ENCODE results near the genes CRTAM and OR8G1.

DNA sequence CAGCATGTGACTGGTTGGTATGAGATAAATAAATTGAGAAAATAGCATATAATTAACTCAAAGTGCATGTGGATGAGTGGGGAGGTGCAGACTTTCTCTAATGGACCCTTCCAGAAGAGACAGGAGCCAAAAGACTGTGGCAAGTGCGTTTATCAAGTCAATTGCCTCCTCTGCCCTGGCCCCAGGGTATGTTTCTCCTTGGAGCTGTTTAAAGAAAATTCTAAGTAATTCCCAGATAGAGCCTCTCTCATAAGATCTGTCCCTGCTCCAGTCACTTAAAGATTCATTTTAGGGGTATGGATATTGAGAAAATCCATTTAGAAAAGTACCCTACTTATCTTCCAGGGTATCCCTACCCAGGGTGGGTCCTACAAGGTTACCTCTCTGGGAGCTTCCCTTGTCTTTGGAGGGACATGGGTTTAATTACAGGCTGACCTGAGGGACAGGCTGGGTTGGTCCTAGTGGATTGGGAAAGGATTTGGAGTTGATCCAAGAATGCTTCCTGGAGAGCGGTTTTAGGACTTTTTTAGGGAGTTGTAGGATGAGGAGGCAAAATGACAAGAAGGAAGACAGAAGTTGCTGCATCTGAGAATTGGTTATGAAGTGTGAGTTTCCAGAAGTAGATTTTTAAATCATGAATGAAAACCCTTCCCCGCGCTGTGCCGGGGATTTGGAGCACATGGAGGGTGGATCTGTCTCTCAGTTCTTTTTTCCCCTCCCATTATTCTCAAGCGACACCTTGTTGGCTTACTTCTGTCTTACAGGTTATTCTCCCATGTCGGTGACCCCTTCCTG lies 61.8 kb upstream of the CRTAM start:
- PRO-cap, 3 experiments = no peak in any of the 3 experiments
- RAMPAGE, long total RNA = no peak

DNA sequence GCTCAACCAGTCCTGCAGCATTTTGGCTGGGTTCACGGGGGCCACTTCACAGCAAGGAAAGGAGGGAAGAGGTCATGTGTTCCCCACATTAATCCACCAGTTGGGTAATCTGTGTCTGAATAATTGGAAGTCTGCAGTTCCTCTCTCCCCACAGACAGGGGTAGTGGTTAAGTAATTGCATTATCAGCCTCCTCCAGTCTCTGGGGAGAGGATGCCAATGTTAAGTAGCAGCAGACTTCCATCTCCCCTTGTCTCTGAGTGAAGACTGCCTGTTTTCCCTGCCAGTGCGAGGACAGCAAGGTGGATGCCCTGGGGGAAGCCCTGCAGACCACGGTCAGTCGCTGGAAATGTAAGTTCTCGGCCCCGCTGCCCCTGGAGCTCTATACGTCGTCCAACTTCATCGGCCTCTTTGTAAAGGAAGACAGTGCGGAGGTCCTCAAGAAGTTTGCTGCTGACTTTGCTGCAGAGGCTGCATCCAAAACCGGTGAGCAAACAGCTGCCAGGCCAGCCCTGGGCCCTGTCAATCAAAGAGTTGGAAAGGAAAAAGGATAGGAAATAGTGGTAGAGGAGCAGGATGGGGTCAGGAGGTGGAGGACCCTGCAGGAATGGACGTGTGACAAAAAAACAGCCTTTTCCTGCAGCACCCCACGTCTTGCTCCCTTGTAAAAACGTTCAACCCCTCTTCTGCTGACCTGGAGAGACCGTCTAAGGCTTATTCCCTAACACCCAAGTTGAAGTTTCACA lies 58.9 kb upstream of the CRTAM start:
- PRO-cap, 3 experiments = no peak in any of the 3 experiments
- RAMPAGE, long total RNA = no peak

GRCh38 chr11:122789041-122789268 lies 49.3 kb upstream of the CRTAM start:
- PRO-cap, 3 experiments = no peak in any of the 3 experiments
- RAMPAGE, long total RNA = no peak

- PRO-cap, 3 experiments = no peak in any of the 3 experiments
- RAMPAGE, long total RNA = no peak
Measured at GRCh38 chr11:122838196-122838885, at the start of gene CRTAM. Gene CRTAM, plus strand, starts transcription at chr11:122838500.

DNA sequence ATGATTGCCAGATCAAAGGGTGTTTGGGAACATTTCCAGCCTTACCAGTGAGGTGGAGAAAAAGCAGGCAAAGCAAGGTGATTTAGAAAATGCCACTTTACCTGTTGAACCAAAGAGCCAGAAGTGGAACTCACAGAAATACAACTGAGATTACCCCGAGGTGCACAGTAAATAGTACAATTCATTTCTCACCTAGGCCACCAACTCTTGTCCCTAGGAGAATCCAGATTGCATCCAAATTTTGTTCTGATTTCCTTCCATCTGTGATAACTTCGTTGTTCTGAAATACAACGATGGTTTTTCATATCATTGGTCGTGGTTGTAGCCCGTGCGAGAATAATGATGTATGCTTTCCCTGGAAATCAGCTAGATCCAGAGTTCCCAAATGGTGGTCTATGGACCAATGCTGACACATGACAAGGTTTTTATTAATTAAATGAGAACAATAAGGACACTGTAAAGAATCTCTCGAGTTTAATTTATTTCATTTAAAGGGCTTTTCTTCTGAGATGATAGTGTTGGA lies 21.8 kb upstream of the BSX start:
- PRO-cap, 3 experiments = peak in 1 of 3 experiments; most common plus-strand start position 282 of the sequence (in 1)
- RAMPAGE, long total RNA = no peak

GRCh38 chr11:123062258-123063312 lies 649 bp upstream of the HSPA8 start:
- PRO-cap, 3 experiments = peak in 3 of 3 experiments; most common plus-strand start chr11:123062986 (in 3); most common minus-strand start chr11:123062992 (in 3)
- RAMPAGE, long total RNA = start-site peak on the plus strand at chr11:123062628-123062653, 16 and 14 reads in 2 replicates

GRCh38 chr11:123146756-123147226 lies 48.3 kb downstream of the CLMP start:
- PRO-cap, 3 experiments = no peak in any of the 3 experiments
- RAMPAGE, long total RNA = no peak

DNA sequence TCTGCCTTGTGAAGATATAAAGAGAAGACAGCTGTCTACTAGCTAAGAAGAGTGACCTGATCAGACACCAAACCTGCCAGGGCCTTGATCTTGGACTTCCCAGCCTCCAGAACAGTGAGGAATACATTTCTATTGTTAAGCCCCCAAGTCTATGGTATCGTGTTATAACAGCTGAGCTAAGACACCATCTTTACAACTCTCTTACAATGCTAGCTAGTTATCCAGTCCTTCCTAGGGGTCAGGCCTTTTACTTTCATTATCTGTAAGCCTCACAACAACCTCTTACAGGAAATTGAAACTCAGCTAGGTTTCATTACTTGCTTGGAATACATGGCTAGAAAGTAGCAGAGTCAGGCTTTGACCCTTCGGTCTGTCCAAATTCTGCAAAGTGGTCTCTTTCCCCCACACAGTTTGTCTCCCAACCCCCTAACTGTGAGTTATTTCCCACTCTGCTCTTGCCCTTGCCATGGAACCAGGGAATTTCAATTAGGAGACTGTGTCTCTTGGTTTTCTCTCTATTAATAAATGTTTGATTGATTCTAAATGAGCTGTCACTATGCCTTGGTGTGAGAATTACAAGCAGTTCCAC lies 38.3 kb upstream of the CLMP start:
- PRO-cap, 3 experiments = no peak in any of the 3 experiments
- RAMPAGE, long total RNA = no peak

- PRO-cap, 3 experiments = no peak in any of the 3 experiments
- RAMPAGE, long total RNA = no peak
Measured at GRCh38 chr11:123303823-123304304, 108.8 kb upstream of the CLMP start.

- PRO-cap, 3 experiments = peak in 3 of 3 experiments; most common plus-strand start chr11:123525626 (in 1); most common minus-strand start chr11:123525756 (in 1)
- RAMPAGE, long total RNA = no peak
Measured at GRCh38 chr11:123525464-123526096, 95.5 kb downstream of the GRAMD1B start.

GRCh38 chr11:123544456-123545190 lies 109.8 kb downstream of the SCN3B start:
- PRO-cap, 3 experiments = no peak in any of the 3 experiments
- RAMPAGE, long total RNA = no peak

GRCh38 chr11:123576865-123577902 lies 77.2 kb downstream of the SCN3B start:
- PRO-cap, 3 experiments = peak in 3 of 3 experiments; most common plus-strand start chr11:123577444 (in 3); most common minus-strand start chr11:123577356 (in 2)
- RAMPAGE, long total RNA = no peak

DNA sequence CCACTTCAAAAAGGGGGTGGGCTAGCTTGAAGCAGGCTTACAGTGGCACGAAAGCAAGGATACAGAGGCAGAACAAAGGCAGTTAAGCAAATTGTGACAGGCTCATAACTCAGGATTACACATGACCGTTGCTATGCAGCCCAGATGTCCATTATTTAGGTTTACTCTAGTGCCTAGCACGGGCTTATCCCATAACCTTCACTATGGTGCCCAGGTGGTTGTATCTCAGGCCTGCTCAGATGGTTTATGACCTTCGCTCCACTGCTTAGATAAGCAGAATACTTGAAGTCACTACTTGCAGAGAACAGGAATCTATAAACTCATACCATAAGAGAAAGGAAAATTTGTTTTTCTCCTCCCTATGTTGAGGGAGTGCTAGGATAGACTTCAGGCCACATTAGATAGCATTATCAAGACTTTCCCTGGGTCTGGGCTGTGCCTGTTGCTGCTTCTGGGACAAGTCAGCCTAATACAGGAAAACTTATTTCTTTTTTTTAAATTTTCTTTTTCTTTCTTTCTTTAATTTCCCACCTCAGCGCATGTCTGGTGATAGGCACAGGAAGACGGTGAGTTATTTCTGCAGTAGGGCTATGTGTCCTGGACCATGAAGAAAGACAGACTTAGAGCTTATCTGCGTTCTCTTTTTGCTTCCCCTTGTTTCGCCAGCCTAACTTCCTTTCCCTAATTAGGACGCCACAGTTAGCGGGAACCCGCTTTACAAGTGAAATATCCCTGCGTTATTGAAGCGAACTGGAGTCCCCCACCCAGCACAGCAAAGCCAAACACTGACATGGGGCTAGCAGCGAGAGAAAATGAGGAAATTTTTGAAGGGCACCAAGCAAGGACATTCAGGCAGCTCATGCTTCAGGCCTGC lies 8.8 kb downstream of the OR6M1 start:
- PRO-cap, 3 experiments = no peak in any of the 3 experiments
- RAMPAGE, long total RNA = no peak

DNA sequence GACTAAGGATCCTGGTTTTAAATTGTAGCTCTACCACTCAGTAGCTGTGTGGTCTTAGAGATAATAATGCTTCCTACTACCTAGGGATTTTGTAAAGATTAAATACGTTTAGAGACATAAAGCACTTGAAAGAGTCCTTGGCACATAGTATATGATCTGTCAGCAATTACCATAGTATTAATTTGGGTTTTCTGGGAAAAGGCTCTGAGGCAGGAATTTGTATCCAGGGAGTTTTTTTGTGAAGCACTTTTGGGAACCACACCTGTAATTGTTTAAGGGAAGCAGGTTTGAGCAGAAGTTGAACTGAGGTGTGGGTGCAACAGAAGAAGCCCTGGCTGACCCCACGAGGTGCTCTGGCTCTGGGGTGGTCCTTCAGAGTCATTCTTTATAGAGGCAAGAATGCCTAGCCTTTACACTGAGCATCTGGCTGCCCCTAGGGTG lies 1.1 kb upstream of the TMEM225 start:
- PRO-cap, 3 experiments = peak in 1 of 3 experiments; most common plus-strand start position 185 of the sequence (in 1)
- RAMPAGE, long total RNA = no peak

- PRO-cap, 3 experiments = peak in 1 of 3 experiments; most common plus-strand start chr11:124076306 (in 1)
- RAMPAGE, long total RNA = start-site peak on the plus strand at chr11:124076066-124076121, 16 and 14 reads in 2 replicates; start-site peak on the plus strand at chr11:124076301-124076335, 6 and 14 reads in 2 replicates
Measured at GRCh38 chr11:124075615-124076836, 34.9 kb upstream of the OR10G7 start.

DNA sequence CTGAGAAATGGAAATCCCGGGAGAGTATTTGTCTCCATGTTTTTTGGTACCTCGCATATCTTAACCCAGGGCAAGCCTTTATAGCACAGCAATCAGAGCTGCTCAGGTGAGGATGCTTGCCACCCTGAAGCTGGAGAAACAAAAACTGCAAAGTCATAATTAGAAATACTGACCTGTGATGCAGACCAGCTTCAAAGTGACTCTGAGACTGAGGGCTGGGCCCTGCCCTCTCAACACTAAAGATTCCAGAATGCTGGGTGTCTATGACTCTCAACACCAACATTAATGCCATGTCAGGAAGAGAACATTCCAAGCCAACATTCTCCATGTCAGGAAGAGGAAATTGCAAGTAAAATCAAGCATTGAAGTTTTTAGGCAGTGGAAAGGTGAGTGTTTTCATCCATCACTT lies at the start of gene OR8G1:
Gene OR8G1 (plus strand): TSS at position 117 of the 409 bp plus-strand sequence.
- PRO-cap, 3 experiments = no peak in any of the 3 experiments
- RAMPAGE, long total RNA = no peak

GRCh38 chr11:124536457-124537046 lies 6.9 kb downstream of the OR8B12 start:
- PRO-cap, 3 experiments = no peak in any of the 3 experiments
- RAMPAGE, long total RNA = no peak

- PRO-cap, 3 experiments = no peak in any of the 3 experiments
- RAMPAGE, long total RNA = no peak
Measured at GRCh38 chr11:124717721-124718736, 21.7 kb upstream of the NRGN start.

DNA sequence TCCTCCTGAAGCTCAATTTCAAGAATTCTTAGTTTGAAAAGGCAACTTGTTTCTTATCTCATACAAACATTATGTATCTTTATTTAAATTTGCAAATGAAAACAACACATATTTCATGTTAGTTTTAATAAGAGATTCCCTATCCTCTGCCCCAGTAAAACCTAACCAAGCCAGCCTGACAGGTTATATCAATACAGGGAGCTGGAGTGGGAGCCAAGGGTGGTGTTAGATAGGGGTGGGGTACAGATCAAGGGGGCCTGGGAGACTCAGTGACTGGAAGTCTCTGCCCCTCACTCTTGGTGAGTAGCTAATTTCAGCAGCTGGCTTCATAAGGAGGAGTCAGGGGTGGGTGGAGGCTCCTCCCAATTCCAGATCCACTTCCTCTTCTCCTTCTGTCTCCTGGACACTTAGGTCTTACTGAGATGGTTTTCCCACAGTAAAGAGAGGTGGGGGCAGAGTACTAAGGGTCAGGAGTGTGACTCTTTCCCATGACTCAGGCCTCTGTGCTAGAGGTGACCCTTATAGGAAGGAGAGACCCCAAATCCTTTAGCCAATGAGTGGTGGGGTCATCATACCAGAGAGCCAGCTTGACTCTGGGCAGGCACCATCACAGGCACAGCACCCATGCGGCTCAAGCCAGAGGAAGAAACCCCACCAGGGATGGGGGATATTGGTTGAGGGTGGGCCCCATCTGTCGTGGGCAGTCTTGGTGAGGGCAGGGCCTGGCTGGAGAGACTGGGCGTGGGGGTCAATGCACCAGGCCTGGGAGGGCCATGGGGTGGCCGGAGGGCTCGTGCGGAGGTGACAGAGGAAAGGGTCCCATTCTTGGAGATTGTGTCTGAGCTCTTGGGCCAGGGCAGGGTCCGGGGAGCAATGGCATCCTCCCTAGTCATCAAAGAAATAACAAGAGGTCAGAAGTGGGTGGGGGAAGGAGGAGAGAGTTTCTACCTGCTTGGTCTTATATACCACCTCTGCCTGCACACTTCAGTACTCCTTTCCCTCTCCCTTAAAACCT lies 1.3 kb upstream of the VSIG2 start:
- PRO-cap, 3 experiments = no peak in any of the 3 experiments
- RAMPAGE, long total RNA = no peak

- PRO-cap, 3 experiments = peak in 1 of 3 experiments; most common plus-strand start chr11:124761574 (in 1); most common minus-strand start chr11:124761395 (in 1)
- RAMPAGE, long total RNA = no peak
Measured at GRCh38 chr11:124761000-124761878, 851 bp downstream of the ESAM start.